Smooth muscle cell (in vitro differentiated cells): ENCODE measurements around a stretch of chr7.

DNA sequence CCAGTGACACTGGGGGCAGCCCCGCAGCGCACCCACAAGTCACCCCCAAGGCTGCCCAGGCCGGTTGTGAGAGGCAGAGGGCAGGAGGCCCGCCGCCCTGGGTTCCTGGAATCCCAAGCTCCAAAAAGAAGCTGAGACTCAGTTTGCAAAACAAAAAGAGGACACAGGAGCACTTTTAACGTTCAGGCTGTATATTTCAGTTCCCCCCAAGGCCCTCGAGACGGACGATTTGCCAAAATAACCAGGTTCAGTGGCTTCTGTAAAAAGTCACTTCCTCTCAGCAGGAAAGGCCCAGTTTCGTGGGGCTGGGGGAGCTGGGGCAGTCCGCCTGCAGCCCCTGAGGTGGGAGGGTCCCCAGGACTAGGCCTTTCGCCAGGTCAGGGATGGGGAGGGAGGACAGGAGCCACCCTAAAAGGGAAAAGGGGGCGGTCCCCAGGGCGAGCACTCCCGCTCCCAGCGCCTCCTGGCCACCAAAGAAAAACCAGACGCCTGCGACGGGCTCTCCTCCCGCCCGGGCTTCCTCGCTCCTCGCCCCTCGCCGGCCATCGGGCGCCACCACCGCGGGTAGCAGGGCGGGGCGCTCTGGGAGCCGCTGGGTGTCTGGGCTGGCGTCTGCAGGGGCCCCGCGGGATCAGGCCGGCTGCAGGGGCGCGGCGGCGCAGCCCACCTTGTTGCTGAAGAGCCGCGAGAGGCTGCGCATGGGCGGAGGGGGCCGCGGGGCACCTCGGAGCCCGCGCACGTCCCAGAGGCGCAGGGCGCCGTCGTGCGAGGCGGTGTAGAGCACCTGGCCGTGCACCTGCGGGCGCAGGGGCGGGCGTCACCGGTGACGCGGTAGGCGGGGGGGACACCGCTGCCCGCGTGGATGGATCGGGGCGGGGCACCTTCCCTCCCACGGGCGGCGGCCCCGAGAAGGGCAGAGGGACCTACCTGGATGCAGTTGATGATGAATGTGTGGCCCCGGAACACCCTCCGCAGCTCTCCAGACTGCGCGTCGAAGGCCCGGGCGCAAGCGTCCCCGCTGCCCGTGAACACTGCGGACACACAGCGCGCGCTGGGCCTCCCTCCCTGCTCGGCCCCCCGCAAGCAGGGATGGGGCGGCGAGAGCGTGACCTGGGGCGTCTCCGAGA is 28.5 kb downstream of the WDR86 start:
- RAMPAGE, long total RNA, result no peak

GRCh38 chr7:151405450-151406067 is 4.3 kb downstream of the WDR86 start:
- RAMPAGE, long total RNA, result no peak

GRCh38 chr7:151433380-151433710 is 6.6 kb downstream of the CRYGN start:
- RAMPAGE, long total RNA, result no peak

- RAMPAGE, long total RNA, result no peak
Measured at GRCh38 chr7:151459513-151460407, 19.8 kb upstream of the CRYGN start.

DNA sequence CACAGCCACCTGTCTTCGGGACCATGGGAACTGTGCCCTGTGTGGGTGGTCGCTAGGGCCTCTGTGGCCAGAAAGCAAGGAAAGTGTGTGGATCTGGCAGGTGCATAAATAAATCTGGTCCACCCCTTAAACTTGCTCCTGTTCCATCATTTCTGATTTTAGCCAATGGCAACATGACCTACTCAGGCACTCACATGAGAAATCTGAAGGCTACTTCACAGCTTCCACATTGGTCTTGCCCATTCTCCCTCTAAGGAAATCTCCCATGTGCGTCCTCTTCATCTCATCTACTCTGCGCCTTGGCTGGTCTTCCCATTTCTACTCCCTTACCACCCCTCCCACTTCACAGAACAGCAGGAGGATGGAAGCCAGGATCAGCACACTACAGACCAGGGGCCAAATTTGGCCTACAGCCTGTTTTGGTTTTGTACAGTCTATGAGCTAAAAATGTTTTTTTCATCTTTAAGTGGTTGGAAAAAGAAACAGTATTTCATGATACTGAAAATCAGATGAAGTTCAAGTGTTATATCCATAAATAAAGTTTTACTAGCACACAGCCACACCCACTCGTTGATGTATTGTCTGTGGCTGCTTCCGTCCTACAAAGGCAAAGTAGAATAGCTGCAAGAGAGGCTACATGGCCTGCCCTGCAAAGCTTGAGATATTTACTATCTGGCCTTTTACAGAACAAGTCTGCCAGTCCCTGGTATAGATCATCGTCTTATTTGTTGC is 10.2 kb downstream of the RHEB start:
- RAMPAGE, long total RNA, result no peak

GRCh38 chr7:151603268-151603794 is 83.6 kb upstream of the RHEB start:
- RAMPAGE, long total RNA, result no peak

- RAMPAGE, long total RNA, result no peak
Measured at GRCh38 chr7:151628715-151629216, 109.1 kb upstream of the RHEB start.

- RAMPAGE, long total RNA, result no peak
Measured at GRCh38 chr7:151682928-151683501, 163.3 kb upstream of the RHEB start.

DNA sequence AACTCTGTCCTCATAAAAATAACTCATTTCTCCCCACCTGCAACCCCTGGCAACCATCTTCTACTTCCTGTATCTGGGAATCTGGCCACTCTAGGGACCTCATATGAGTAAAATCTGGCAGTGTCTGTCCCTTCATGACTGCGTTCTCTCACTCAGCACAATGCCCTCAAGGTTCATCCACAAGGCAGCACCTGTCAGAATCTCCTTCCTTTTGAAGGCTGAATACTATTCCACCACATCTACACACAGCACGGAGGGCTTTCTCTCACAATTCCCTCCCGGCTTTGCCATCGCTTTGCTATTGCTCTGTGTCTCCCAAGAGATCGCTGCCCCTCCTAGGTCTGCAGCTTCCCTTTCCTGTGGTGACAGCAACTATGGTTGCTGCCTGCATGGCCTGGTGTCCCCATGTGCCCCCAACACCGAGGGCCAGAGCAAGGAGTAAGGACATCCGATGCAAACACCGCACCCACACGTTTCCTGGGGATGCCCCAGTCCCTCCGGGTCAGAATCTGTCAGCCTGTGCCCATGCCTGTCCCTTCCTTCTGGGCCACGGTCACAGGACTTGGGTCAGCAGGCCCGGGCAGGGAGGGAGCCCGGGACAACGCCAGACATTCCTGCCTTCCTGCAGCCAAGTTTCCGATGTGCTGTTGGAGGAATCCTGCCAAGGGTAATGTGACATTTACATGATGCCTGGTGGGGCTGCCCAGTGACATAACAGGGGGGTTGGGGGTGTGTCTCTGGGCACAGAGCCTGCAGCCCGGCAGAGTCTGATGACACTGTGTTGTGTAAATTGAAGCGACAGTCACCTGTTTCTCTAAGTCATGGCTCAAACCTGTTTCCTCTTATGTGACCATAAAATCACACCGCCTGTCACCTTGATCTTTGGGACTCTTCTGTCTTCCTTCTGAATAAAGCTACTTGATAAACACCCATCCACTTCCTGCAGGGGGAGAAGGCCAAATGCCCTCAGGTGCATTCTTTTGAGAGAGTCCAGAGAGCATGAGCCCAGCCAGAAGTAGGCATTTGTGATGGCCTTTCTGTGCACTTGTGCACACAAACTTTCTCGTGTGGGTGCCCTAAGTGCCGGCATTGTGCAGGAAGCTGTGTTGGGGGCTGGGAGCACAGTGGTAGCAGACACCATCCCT is 175.1 kb upstream of the RHEB start:
- RAMPAGE, long total RNA, result no peak

DNA sequence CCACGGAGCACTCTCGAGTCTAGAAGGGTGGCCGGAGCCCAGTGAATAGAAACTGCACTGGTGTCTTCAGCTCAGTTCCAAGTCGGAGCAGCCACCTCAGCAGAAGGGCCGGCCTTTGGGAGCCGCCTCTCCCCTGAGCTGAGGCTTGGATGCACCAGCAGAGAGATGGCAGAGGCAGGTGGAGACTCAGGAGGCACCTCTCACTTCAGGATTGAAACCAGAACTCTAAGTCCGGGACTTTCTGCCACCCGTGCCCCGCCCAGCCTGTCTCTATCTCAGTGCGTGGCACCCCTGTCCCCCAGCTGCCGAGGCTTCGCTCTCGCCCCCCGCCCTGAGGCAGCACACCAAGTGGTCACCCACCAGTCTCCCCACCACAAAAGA is 166.9 kb downstream of the PRKAG2 start:
- RAMPAGE, long total RNA, result no peak

DNA sequence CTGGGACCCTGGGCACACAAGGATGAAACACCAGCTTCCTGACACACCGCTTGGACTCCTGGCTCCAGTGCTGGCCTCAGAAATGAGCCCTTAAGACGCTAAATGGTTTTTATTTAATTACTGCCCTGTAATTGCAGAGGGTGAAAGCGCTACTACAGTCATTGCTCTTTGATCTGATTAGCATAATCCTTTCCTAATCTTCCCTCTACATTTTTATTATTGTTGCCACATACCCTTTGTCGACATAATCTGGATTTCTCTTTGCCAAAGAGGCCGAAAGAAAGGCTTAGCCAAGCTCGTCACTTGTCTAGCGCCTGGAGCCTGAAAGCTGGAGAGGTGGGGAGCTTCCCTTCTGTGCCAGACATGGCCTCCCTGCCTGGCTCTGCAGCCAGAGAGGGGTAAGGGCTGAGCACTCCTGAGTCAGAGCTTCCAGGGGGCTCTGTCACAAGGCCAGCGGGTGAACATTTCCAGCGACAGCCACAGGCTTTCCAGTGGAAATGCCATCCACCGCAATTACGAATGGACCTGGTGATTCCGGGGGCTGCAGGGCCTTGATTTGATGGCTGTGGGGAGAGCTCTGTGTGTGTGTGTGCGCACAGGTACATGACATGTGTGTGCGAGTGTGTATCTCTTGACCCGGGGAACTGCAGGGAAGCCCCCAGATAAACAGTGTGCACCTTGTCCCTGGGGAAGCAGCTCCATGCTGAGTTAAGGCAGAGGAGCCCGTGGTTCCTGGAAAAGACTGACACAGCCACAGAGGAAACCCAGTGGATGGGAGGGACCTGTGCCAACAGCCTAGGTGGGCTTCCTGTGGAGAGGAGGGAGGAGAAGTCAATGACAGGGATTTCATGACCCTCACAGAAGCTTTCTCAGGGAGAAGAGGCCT is 145.7 kb downstream of the PRKAG2 start:
- RAMPAGE, long total RNA, result no peak

GRCh38 chr7:151735896-151736950 is 140.7 kb downstream of the PRKAG2 start:
- RAMPAGE, long total RNA, result no peak

- RAMPAGE, long total RNA, result no peak
Measured at GRCh38 chr7:151739884-151740275, 137.0 kb downstream of the PRKAG2 start.

DNA sequence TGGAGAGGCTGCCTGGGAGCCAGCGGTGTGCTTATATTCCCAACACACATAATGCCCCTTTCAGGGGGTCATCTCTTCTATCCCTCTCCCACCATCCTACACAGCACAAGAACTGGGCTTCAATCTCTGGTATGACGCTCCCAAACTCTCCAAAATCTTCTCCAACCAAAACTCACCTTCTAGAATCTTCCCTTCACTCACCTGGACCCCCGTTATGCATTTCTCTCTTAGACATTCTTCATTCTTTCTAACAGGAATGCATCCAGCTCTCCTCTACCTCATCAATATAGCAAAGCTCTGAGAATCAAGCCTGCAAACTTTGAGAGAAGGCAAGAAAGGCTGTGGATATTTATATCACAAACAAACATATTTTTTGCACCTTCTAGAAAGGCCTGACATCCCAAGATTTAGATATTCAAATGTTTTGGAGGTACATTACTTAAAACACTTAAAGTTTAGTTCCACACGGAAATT is 104.7 kb downstream of the PRKAG2 start:
- RAMPAGE, long total RNA, result no peak

GRCh38 chr7:151797412-151798316 is 79.3 kb downstream of the PRKAG2 start:
- RAMPAGE, long total RNA, result no peak

GRCh38 chr7:151813911-151815133 is 62.6 kb downstream of the PRKAG2 start:
- RAMPAGE, long total RNA, result no peak

DNA sequence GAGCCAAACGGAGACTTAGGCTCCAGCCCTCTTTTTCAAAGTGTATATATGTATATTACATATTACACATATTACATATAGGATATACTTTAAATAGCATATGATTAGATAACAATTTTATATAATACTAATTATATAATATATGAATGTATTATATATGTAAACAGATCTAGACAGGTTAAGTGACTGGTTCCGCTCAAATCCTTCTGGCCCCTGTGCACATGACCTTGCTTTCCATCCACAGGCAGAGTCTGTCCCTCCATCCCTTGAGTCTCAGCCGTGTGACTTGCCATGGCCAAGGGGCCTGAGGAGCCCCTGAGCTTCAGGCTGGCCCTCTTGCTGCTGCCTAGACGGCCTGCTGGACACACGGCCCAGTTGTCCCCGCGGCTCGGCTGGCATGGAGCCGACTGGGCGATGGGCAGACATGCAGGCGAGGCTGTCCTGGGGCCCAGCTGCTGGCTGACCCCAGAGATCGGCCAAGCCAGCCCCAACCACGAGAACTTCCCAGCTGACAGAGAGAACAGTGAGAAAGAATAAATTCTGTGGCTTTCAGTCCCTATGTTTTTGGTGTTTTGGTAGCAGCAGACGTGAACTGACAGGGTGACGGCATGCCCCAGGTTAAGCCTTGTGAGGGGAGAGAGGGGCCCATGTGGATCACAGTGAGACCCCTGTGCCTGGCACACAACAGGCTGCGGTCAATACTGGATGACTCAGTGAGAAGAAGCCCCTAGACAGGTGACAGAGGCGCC is 11.9 kb downstream of the PRKAG2 start:
- RAMPAGE, long total RNA, result no peak

GRCh38 chr7:151868887-151869608 is 7.9 kb downstream of the PRKAG2 start:
- RAMPAGE, long total RNA, result no peak

DNA sequence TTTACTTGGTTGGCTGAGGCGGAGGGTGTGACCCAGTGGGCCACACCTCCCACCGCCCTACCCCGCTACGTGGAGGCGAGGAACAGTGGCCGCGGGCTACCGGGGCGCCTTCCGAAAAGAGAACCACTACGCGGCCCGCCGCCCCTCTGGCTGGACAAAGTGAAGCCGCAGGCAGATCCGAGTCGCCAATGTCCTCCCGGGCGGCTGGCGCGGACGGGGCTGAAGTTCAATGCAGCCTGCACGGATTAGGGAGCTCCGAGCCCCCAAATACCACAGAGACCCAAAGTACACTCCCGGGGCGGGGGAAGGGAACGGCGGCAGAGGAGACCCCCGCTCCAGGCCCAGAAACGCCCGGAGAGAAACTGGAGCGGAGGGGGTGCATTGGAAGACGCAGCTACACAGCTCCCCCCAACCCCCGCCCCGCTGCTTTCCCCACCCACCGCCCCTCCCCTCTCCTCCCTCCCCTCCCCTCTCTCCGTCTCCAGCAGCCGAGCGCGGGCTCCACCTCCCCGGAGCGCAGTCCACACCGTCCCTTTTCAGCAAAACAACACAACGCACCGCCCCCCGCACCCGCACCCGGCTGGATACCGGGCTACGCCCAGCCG is 1.2 kb downstream of the PRKAG2 start:
- RAMPAGE, long total RNA, result no peak

DNA sequence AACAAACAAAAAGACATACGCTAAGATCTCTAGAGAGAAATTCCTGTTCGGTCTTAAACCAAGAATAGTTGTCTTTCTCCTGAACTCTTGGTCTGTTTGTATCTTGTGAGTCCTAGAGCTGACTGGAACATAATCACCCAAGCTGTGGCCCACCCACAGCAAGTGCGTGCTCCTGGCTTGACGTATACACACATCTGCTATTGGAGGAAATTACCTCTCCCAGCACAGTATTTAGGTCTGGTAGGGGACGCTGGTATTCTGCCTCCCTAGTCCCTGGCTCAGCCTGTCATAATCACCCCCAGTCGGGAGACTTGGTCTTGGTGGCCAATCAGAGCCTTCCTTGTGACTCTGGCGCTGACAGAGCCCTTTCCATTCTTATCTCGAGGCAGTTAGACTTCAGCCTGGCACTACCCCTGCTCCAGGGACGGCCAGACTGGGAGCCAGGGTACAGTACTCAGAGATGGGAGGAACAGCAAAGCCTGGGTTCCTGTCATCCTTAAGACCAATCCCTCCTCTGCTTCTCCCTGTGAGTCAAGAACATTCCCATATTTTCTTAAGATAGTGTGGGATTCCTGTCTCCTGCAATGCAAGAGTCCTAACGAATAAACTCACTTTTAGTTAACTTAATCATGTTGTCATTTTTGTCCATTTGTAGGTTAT is 14.3 kb upstream of the PRKAG2 start:
- RAMPAGE, long total RNA, result no peak